Cytotoxic T cell (primary cell): ENCODE results near the genes SCARF2 and SLC7A4.

- PRO-cap, 2 experiments, result peak in 2 of 2 experiments; most common plus-strand start chr22:20245228 (in 1); most common minus-strand start chr22:20245244 (in 1)
Measured at GRCh38 chr22:20244858-20245526, 23.1 kb downstream of the RTN4R start.

GRCh38 chr22:20418068-20418711, 19.4 kb downstream of the SCARF2 start:
- PRO-cap, 2 experiments, result no peak in any of the 2 experiments

DNA sequence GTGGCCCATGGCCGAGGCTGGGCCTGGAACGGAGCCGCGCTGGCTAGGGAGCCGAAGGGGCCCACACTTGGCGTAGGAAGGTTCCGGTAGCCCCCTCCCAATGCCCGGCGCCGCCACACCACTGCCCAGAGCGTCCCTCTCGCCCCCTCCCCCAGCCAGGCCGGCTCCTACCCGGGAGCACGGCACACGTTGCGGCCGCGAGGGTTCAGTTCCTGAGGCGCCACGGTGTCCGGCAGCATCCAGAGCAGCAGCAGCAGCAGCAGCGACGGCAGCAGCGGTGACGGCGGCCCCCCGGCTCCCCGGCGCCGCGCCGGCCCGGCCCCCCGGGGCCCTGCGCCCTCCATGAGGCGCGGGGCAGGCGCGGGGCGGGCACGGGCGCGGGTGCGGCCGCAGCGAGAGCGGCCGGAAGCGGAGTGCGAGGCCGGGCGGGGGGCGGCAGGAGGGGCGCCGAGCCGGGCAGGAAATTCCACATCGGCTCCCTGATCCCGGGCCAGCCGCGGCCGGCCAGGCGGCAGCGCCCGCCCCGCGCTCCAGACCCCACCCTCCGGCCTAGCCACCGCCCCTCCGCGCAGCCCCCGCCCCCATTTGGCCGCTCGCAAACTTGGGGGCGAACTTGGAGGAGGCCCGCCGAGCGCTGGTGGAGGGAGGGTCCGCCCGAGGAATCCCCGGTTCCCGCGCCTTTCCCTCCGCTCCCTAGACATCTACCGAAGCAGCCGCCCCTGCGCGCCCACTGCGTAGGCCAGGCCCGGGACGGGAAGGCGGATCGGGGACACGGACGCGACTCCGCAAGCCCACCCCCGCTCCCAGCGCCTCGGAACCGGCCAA, at the start of gene SCARF2:
SCARF2 (minus strand) TSS at position 415 of the 825 bp plus-strand sequence.
- PRO-cap, 2 experiments, result no peak in any of the 2 experiments

DNA sequence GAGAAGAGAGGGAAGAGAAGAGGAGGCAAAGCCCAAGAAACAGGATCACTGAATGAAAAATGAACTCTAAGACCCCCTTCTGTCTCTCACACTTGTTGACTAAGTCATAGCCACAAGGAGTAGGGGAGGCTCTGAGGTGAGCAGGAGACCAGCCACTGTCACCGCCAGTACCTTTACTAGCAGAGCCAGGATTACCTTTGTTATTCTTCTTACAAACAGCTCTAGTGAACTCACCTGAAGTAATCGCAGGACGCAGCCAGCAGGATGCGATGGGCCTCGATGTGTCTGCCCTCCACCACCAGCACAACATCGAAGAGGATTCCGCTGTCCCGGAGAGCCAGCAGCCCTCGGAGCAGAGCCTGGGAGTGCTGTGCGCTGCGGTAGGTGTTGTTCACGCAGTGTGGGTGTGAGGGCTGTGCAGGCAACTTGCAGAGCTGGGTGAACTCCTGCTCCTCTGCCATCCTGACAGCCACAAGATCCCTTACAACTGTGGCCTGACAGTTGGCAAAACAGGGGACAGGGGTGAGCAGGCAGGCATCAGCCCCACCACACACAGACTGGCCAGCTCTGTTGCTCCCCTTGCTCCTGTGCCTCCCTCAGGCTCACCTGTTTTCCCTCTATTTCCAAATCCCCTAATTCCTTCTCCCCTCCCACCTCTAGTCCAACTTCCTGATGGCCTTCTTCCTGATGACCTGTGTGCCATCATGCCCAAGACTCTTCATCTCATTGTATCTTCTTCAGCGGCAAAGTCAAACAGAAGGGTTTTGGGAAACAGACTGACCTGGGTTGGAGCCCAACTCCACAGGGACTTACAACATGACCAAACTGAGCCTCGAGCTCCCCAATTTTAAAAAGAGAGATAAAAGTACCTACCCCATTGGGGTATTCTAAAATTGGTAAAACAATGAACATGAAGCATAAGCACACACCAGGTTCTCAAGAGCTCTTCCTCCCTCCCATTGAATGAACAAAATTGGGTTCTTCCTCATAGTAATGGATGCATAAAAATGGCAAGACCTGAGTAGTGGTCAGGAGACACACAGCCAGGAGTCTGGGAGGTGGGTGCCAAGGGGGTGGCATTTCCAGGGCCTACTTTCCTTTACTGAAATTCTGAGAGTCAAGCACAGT, 6.5 kb downstream of the KLHL22 start:
- PRO-cap, 2 experiments, result no peak in any of the 2 experiments

DNA sequence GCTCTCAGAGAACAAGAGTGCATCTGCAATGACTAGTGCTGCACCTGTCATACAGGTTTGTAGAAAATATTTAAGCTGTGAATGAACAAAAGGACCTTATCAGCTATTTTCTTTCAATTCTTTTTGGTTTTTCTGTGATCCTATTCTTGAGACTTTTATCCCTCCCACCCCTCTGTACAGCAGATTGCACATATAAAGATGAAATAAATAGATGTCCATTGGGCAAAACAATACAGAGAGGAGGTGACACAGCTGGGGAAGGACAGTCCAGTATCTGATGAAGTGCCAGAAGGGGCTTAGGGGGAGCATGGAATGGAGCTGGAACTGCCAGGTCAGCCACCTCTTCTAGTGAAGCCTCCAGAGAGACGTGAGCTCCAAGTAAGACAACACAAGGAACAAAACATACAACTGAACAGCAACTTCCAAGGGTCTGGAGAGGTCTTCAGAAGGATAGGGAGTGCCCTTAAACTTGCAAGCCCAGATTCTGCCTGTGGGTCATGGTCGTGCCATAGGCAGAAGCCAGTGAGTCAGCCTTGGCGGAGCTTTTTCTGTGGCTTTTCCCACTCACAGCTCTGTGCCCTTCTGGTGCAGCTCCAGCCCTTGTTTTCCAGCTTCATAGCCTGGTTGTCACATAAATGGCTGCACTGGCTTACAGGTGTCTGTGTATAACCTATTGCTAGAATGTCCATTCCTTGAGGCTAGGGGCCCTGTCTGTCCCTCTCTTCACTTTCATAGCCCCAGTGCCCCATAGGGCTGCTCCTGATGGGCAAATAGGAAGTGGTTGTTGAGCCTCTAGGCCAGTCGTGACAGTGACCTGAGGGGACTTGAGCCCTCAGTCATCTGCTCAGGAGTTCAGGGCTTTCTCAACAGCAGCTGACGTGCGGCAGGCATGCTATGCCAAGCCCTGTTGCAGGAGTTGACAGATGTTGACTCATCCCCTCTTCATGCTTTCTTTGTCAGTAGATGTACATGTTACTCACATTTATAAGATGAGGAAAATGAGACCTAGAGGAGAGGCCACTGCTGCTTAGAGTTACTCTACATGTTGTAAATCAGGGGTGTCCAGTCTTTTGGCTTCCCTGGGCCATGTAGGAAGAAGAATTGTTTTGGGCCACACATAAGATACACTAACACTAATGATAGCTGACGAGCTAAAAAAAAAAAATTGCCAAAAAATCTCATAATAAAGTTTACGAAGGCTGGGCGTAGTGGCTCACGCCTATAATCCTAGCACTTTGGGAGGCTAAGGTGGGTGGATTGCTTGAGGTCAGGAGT, 7.3 kb downstream of the MED15 start:
- PRO-cap, 2 experiments, result no peak in any of the 2 experiments

DNA sequence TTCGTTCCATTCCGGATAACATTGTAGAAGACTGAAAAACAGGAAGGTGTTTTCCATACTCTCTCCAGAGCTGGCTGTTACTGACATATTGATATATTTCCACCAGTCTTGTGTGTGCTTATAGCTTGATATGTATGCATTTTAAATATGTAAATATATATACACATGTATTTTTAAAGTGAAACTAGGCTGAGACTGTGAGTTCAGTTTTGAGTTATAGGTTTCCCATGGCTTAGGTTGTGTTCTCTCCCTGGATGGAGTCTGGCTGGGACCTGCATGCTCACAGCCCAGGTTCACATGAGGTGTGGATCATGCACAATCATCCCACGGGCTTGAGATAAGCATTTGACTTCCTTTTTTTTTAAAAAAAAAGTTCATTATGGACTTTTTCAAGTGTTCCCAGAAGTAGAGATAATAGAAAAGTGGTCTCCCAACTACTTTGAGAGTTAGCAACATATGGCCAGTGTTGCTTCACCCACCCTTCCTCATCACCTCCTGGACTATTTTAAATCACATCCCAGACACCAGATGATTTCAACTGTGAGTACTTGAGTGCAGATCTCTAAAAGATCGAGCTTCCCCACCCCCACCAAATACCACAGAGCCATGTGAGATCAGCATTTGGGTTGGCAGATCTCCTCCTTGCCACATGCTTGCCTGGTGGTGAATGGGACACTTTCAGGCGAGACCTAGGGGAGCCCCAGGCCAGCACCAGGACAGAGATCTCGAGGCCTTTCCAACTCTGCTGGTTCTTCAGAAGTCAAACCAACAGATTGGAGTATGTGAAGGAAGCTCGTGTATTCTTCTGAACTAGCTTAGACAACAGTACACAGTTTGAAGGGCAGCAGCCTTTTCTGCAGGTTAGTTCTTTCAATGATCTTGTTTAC, 15.8 kb downstream of the MED15 start:
- PRO-cap, 2 experiments, result no peak in any of the 2 experiments

- PRO-cap, 2 experiments, result no peak in any of the 2 experiments
Measured at GRCh38 chr22:20531304-20532351, 24.2 kb downstream of the MED15 start.

DNA sequence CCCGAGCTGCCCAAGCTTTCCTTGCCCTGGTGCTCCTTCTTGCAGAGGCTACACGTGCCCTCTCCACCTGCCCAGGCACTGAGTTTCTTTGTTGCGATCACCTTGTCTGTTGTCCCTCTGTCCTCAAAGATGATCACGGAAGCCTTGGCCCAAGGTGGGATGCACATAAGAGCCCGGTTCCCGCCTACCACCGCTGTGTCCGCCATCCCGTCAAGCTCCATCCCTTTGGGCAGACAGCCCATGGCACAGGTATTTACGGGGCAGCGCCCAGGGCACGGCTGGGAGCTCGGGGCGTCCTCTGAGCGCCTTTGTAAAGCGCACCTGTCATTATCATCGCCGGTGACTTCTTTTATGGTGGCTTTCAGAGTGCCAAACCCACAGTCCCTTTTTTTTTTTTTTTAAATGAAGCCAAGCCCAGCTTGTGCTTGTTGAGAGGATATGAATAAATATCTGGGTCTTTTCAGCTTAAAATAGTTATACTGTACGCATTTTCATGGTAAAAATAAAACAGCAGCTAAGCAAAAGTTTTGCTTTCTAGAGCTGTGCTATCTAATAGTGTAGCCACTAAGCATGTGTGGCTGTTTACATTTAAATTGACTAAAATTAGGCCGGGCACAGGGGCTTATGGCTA, 67.7 kb downstream of the MED15 start:
- PRO-cap, 2 experiments, result no peak in any of the 2 experiments

DNA sequence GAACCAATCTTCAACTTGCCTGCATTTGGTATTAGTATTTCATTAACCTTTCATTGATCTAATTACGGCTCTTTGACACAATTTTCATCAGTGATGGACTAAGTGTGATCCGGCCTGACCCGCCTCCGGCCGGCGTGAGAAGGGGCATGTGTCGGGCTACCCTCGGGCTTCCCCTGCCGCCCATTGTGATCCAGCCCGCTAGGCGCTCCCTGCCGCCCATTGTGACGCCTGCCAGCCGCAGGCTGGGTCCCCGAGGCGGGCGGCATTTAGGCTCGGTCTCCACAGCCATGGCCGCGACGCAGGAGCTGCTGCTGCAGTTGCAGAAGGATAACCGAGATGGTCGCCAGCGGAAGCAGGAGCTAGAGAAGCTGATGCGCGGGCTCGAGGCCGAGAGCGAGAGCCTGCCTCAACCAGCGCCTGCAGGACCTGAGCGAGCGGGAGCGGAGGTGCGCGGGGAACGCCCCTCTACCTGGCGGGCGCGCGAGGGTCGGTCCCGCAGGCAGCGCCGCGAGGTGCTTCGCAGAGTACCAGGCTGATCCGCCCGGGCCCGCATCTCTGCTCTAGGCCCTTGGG, 72.0 kb upstream of the SERPIND1 start:
- PRO-cap, 2 experiments, result no peak in any of the 2 experiments

DNA sequence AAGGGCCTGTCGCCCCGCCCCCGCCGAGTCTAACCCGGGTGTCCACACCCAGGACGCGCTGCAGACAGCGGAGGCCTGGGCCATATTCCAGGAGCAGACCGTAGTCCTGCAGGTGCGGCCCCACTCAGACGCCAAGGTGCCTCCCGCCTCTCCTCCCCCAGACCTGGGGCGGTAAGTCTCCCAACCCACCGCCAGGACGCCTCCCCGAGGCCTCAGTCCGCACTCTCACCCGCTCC, 70.4 kb upstream of the SERPIND1 start:
- PRO-cap, 2 experiments, result no peak in any of the 2 experiments

DNA sequence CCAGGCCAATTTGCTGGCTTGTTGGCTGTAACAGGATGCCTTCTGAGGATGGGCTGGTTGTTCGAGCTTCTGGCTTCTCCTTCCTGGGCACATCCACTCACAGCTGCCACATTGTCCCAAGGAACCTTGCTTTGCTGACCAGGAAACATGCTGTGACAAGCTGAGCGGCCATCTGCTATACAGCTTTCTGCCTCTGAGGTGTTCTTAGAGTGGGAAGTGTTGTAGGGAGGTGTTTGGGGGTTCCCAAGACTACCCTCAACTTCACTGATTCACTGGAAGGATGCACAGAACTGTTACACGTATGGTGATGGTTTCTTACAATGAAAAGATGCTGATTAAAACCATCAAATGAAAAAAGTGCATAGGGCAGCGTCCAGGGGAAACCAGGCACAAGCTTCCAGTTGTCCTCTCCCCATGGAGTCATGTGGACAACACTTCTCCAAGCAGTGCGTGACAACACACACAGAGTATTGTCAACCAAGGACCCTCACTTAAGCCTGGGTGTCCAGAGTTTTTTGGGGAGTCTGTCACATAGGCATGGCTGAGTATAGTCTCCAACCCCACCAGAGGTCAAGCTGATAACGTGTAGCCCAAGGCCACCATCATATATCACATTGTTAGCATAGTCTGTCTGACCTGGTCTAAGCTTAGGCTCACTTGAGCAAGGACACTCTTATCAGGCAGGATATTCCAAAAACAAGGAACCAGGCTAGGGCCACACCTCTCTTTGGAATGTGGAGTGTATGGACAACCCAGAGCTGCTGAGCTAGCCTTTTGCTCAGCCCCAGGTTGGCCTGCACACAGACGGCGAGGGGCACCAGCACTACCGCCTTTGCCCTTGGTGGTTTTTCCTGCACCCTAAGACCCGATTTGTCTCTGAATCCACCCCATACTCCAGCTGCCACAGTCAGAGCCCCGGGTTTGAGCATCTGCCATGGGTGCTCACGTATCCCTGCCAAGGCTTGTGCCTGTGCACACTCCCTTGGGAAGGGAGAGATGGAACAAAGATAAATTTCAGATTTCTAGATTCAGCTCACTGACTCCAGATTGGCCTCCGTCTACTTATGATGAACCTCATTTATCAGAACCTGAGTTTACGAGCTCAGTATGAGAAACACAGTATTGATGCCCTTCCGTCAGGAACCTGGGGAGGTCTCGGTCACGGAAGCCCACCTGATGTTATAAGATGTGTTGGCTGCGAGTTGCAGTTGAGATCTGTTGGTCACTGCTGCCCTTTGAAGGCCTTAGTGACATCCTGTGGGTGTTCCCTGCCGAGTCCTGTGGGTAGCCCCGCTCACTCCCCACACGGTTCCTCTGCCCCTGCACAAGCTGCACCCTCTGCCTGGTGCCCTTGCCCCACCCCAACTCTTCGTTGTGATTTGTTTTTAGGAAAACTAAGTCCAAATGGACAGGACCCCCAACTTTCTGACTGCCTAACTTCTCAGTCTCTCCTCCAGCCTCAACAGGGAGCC, 7.1 kb downstream of the SNAP29 start:
- PRO-cap, 2 experiments, result no peak in any of the 2 experiments

GRCh38 chr22:20917651-20918510, 674 bp downstream of the CRKL start:
- PRO-cap, 2 experiments, result peak in 2 of 2 experiments; most common plus-strand start chr22:20918142 (in 1); most common minus-strand start chr22:20917861 (in 2)

DNA sequence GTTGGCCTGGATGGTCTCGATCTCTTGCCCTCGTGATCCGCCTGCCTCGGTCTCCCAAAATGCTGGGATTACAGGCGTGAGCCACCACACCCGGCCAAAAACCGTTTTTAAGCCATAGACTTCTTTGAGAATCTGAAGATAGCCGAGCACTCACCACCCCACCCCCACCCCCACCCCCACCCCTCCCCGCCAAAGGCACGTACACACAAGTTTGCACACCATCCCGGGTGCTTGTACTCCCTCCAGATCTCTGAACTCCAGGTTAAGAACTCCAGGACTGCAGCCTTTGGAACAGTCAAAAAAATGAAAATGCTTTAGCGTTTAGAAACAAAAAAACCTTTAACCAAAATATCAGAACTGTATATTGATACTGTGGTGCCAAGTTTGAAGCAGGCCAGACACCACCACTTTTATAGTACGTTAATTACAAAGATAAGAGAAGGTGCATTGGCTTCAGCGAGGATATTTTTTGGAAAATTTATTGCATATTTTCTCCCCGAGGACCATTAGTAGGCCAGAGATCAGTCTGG, 1.7 kb downstream of the CRKL start:
- PRO-cap, 2 experiments, result no peak in any of the 2 experiments

DNA sequence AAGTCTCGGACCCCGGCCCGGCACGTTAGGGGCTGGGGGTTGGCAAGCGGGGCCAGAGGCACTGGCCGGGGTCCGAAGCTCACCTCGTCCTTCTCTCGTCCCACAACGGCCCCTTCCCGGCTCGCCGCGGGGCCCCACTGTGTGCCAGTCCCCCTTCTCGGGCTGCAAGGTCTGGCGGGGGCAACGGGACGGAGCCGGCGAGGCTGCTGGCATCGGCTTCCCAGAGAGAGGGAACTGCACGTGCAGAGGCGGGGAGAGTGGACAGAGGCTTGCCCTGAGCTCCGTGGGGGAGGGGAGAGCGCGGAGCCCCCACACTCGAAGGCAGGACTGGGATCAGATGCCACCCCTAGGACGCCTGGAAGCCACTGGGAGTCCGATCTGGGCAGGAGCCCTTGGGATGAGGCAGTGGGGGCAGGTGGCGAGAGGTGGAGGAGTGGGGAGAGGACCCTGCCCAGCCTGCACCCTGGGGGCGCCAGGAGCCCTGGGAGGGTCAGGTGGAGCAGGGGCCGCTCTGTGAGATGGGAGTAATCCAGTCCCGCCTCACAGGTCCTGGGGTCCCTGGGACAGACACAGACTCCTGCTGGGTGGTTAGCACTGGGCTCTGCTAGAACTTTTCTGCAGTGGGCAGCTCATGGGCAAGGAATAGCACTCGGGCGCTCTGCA, 1.6 kb upstream of the AIFM3 start:
- PRO-cap, 2 experiments, result no peak in any of the 2 experiments

GRCh38 chr22:21032429-21032960, at the start of gene SLC7A4:
TSS of gene SLC7A4 (minus strand) at chr22:21032561.
- PRO-cap, 2 experiments, result peak in 2 of 2 experiments; most common minus-strand start chr22:21032518 (in 2)

- PRO-cap, 2 experiments, result peak in 1 of 2 experiments; most common plus-strand start chr22:21613155 (in 1)
Measured at GRCh38 chr22:21612766-21613442, 16.9 kb downstream of the YDJC start.

DNA sequence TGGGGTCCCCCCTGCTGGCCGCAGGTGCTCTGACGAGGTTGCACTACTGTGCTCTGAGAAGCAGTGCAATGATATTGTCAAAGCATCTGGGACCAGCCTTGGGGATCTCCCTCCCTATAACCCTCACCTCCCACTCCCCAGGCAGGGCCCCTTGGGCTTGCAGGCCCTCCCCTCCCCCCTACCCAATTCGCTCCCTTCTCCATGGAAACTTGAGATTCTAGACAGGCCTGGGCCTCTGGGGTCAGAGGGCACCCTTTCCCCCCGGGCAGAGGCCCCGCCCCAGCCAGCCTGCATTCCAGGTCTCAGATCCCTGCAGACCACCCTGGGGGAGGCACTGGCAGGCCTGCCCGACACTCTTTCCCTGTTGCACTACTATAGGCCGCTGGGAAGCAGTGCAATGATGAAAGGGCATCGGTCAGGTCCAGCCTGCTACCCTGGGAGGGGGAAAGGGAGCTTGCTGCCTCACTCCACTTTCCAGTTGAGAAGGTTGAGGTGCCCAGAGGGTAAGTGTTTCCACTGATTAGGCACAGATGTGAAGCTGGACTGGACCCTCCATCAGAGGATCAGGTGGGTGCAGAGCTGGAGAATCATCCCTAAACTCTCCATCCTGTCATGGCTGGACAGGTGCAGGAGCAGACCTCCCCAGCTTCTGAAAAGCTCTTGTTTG, 11.0 kb downstream of the SDF2L1 start:
- PRO-cap, 2 experiments, result no peak in any of the 2 experiments

DNA sequence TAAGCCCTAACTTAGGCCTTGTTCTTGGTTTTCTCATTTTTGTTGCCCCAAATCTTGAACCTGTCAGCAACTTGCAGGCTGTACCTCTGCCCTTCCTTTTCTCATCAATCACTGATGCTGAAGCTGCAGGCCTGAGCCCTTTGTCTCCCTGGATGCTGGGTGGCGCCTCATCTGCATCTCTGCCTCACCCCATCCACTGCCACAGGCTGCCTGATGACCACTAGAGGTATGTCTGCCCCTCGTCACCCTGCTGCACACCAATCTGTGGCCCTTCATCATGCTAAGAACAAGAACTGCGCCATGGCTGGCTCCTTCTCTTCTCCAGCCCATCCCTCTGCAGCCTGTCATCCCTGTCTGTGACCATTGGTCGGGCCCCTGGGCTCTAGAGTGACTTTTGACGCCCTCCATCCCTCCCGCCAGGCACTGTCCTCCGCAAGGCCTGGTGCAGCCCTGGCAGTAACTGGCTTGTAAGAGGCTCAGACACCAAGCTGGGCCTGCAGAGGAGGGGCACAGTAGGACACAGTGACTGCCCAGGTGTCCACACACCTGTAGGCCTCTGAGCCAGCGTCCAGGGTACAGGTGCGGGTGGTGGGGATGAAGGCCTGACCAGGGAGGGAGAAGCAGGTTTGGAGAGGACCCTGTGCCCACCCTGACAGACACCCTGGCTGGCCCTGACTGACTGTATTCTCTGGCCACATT, 31.0 kb downstream of the PPIL2 start:
- PRO-cap, 2 experiments, result no peak in any of the 2 experiments

- PRO-cap, 2 experiments, result no peak in any of the 2 experiments
Measured at GRCh38 chr22:21734934-21735275, 689 bp downstream of the YPEL1 start.

DNA sequence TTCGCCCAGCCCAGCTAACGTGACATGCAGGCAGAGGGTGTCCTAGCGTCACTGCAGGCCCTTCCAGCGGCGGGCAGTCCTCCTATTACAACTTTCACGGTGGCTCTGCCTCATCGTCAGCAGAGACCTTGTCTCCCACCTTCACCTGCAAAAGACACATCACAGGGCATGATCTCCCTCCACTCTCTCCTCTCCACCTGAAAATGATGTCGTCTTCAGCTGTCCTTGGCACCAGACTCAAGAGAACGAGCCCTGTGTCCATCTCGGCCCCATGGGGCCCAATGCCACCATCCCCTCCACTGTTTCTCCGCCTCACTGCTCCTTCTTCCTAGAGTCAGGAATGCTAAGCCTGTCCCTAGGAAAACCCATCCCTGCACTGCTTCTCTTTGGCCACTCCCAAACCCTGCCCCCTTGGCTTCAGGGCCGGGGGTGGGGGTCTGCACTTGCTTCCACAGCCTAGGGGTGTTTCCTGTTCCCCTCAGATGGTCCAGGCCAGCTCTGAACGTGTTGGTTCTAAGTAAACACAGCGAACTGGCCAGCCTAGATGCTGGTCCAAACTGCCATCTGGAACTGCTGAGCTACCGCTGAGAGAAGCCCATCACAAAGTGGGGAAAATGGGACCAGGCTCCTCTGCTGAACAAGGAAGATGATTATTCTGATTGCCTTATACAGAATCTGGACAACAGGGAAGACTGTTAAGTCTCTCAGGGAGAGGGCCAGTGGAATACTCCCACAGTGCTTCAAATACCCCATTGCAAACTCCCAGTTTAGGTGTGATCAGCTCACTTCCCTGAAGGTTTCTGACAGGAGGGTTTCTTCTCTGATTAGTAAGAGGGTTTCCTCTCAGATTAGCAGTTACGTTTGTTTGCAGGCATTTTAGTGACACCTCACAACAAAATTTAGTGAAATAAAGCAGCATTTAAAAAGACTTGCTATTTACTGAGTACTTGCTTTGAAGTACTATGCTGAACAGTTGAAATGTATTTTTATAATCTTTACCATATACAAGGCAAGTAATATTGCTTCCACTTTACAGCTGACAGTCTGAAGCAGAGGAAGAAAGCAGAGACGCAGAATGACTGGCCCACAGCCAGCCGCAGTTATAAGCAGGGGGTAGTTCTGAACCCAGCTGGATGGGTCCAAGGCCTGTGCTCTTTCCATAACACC, 23.5 kb upstream of the YPEL1 start:
- PRO-cap, 2 experiments, result no peak in any of the 2 experiments